Measurements from ENCODE around the genes MAML1, LTC4S and MRNIP.

DNA sequence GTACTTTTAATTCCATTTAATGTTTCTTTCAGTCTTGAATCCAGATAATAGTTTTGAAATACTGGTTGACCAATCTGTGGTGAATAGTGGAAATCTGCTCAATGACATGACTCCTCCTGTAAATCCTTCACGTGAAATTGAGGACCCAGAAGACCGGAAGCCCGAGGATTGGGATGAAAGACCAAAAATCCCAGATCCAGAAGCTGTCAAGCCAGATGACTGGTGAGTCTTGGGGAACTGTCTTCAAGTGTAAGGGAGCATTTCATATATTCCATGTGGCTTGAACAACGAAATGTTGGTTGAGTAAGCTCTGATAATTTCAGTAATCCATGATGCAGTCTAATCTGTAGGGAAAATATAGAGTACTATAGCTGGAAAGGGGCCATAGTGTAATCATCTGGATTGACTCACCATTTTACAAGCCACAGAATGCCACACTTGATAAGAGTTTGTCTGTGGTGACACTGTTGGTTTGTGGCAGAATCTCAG, 16.5 kb upstream of the MAML1 start:
- PRO-cap, 2 experiments, result no peak in any of the 2 experiments
- RAMPAGE, long total RNA, 4 experiments, result start-site peak on the plus strand in 1 of 4 experiments, centred at position 95 of the sequence, 164 reads per replicate

DNA sequence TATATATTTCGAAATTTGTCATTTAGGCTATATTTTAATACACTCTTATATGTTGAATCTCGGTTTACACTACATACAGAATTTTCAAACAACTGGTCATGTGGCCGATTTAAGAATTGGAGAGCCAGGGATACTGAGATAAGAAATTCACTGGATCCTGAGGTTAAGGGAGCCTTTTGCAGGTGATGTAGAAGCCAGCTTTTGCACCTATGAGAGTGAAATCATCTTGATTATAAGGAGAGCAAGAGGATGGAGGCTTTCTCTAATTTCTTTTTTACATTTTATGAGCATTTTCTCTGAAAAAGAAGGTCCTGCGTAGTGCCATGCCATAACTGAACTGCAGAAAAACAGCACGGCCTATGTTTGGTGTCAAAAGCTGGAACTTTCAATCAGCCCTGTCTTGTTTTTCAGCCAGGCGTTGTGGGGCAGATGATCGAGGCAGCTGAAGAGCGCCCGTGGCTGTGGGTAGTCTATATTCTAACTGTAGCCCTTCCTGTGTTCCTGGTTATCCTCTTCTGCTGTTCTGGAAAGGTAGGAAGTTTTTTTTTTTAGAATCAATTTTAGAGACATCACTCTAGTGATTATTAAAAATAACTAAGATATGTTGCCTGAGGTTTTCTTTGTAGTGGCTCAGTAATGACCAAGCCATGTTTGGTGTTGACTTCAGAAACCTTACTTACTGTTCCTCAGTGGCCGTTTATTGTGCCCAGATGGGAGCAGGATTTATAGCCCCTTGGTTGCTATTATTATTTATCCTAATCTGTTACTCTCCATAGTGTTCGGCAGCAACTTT, 9.2 kb upstream of the MAML1 start:
- PRO-cap, 2 experiments, result no peak in any of the 2 experiments
- RAMPAGE, long total RNA, 4 experiments, result start-site peak on the plus strand in 3 of 4 experiments, centred at positions 462 to 492 of the sequence, 424 to 1,138 reads per replicate

DNA sequence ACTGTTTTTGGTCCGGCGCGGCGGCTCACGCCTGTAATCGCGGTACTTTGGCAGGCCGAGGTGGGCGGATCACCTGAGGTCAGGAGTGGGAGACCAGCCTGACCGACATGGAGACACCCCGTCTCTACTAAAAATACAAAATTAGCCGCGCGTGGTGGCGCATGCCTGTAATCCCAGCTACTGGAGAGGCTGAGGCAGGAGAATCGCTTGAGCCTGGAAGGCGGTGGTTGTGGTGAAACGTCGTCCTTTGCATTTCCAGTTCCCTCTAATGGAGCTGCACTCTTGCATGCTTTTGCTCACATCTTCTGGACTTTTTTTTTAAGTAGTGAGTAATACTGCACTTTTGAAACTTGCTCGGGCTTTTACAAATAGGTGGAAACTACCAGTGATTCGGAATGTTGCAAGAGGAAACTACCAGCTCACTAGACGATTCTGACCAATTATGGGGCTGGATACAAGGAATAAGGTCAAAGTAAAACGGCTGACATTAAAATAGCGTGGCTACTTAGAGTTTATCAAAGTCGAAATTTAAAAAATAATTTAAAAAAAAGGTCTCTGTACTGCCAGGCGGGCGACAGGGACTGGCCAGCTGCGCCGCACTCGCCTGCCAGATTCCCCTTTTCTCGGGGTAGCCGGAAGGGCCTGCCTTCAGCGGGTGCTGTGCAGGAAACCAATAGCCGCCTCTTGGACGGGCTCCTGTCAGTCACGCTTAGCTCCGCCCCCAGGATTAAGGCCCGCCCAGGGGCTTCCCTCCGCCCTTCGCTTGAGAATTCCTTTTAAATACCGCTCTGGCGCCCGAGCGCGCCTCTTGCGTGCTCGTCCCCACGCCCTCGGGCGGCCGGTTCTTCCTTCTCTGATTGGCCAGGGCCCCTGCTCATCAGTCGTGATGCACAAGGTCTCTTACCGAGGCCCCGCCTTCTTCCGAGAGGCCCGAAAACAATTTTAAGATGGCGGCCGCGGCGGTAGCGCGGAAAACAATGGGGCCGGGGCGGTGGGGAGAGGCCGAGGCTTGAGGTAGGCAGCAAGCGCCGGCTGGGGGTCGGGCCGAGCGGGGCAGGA, at the start of gene MAML1:
TSS of gene MAML1 (plus strand) at position 924 of the 1,059 bp plus-strand sequence.
- PRO-cap, 2 experiments, result peak in 2 of 2 experiments; most common plus-strand start position 933 of the sequence (in 1); most common minus-strand start position 622 of the sequence (in 1)
- RAMPAGE, long total RNA, 4 experiments, result no peak in any of the 4 experiments

DNA sequence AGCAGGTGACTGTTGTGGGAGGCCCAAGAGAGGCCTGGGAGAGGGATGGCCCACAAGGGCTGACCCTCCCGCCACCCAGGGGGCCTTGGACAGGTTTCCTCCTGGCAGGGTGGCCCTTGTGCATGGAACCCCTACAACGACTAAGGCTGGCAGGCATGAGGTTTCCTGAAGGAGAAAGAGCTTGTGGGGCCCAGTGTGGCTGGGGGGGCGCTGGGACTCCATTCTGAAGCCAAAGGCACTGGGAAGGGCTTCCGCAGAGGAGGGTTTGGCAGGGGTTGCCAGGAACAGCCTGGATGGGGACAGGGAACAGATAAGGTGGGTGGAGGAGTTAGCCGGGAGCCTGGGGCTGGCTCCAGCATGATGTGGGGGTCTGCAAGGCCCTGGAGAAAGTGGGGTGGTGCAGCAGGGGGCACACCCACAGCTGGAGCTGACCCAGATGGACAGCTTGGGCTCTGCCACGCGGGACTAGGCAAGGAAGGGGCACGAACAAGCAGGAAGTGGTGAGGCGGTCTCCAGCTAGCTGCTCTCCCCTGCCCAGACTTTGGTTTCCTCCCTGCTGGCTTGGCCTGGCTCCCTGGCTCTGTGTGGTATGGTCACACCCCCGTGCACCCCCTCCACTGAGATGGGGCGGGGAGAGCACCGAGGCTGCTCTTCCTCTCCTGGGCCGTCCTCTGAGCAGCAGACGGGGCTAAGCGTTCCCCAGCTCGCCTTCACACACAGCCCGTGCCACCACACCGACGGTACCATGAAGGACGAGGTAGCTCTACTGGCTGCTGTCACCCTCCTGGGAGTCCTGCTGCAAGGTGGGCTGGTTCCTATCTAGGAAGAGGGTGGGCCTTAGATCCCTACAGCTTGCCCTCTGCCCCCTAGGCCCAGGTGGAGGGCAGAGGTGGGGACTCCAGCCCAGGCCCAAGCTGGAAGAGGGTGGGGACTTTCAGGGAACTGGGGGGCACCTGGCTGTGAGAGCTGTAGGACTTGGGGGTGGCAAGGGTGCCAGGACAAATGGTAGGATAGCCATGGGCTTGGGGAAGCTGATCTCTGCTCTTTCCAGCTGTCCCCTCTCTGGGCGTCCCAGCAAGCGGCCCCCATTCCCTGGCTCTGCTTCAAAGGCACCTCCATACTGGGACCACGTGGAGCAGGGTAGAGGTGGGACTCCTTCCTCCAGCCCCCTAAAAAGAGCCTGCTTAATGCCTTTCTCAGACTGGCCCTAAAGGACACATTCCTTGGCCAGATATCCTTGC, at the start of gene LTC4S:
TSS of gene LTC4S (plus strand) at position 651 of the 1,241 bp plus-strand sequence.
- PRO-cap, 2 experiments, result peak in 2 of 2 experiments; most common plus-strand start position 620 of the sequence (in 1); most common minus-strand start position 462 of the sequence (in 1)
- RAMPAGE, long total RNA, 4 experiments, result no peak in any of the 4 experiments

- PRO-cap, 2 experiments, result peak in 1 of 2 experiments; most common plus-strand start chr5:179796169 (in 1); most common minus-strand start chr5:179795992 (in 1)
- RAMPAGE, long total RNA, 4 experiments, result start-site peak on the minus strand in 1 of 4 experiments, at chr5:179795994-179796013 at its widest, 5 reads per replicate
Observed at GRCh38 chr5:179795719-179796449, 2.1 kb downstream of the LTC4S start.

GRCh38 chr5:179796450-179796867, 2.7 kb downstream of the LTC4S start:
- PRO-cap, 2 experiments, result peak in 1 of 2 experiments; most common plus-strand start chr5:179796693 (in 1); most common minus-strand start chr5:179796560 (in 1)
- RAMPAGE, long total RNA, 4 experiments, result no peak in any of the 4 experiments

- PRO-cap, 2 experiments, result no peak in any of the 2 experiments
- RAMPAGE, long total RNA, 4 experiments, result no peak in any of the 4 experiments
Observed at GRCh38 chr5:179833331-179834460, 13.0 kb downstream of the SQSTM1 start.

- PRO-cap, 2 experiments, result no peak in any of the 2 experiments
- RAMPAGE, long total RNA, 4 experiments, result no peak in any of the 4 experiments
Observed at GRCh38 chr5:179839187-179840201, 18.8 kb downstream of the SQSTM1 start.

DNA sequence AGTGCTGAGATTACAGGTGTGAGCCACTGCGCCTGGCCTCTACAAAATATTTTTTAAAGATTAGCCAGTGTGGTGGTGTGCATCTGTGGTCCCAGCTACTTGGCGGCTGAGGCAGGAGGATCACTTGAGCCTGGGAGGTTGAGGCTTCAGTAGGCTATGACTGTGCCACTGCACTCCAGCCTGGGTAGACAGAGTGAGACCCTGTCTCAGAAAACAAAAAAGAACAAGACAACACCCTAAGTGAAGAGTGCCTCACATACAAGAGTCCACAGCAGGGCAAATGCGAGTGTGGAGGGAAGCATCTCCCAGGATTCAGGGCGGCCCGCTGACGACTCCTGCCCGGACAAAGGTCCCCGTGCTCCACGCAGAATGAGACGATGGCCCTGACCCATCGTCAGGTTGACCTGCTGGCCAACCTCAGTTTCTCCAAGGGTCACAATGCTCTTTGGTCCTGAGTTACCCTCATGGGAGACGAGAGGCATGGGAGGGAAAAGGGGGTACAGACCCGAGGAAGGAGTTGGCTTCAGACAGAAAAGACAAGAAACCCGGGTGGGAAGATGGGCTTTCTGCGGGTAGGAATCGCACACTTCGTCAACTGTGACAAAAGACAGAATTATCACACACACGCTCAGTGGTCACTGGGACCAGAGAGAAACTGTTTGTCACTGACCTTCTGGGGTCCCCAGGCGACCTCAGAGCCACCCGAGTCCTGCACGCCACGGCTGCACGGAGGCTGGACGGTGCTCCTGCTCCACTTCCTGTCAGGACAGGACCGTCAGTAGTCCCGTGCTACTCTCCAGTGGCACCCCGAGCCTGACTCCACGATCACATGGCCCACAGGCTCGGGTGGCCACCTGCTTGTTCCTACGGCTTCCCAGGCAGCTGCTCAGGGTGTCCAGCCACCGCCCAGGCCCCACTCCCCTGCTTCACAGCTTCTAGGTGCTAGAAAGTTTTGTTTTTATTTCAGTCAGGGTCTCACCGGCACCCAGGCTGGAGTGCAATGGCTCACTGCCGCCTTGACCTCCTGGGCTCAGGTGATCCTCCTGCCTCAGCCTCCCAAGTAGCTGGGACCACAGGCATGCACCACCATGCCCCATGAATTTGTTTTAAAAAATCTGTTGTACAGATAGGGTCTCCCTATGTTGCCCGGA, 18.0 kb downstream of the MRNIP start:
- PRO-cap, 2 experiments, result peak in 1 of 2 experiments; most common minus-strand start position 768 of the sequence (in 1)
- RAMPAGE, long total RNA, 4 experiments, result no peak in any of the 4 experiments

DNA sequence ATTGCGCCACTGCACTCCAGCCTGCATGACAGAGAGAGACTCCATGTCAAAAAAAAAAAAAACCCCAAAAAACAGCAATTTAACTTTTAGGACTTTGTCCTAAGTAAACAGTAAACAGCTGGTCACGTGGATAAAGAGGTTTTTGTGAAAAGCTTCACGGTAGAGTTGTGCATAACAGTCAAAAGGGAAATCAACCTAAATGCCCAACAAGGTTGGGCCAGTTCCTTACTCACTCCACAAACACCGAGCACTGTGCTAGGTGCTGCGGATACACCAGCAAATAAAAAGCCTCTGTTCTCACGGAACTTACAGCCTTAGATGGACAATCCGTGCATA, 6.4 kb downstream of the MRNIP start:
- PRO-cap, 2 experiments, result no peak in any of the 2 experiments
- RAMPAGE, long total RNA, 4 experiments, result no peak in any of the 4 experiments

GRCh38 chr5:179858719-179859632, at the start of gene MRNIP:
MRNIP (minus strand) TSS chr5:179858817.
- PRO-cap, 2 experiments, result peak in 2 of 2 experiments; most common plus-strand start chr5:179859047 (in 2); most common minus-strand start chr5:179858806 (in 1)
- RAMPAGE, long total RNA, 4 experiments, result start-site peak on the plus strand in 3 of 4 experiments, at chr5:179858945-179859047 at its widest, 9 to 17 reads per replicate; start-site peak on the minus strand in 4 of 4 experiments, at chr5:179858794-179858840 at its widest, 61 to 398 reads per replicate

GRCh38 chr5:179863780-179864638, 5.4 kb upstream of the MRNIP start:
- PRO-cap, 2 experiments, result no peak in any of the 2 experiments
- RAMPAGE, long total RNA, 4 experiments, result no peak in any of the 4 experiments

DNA sequence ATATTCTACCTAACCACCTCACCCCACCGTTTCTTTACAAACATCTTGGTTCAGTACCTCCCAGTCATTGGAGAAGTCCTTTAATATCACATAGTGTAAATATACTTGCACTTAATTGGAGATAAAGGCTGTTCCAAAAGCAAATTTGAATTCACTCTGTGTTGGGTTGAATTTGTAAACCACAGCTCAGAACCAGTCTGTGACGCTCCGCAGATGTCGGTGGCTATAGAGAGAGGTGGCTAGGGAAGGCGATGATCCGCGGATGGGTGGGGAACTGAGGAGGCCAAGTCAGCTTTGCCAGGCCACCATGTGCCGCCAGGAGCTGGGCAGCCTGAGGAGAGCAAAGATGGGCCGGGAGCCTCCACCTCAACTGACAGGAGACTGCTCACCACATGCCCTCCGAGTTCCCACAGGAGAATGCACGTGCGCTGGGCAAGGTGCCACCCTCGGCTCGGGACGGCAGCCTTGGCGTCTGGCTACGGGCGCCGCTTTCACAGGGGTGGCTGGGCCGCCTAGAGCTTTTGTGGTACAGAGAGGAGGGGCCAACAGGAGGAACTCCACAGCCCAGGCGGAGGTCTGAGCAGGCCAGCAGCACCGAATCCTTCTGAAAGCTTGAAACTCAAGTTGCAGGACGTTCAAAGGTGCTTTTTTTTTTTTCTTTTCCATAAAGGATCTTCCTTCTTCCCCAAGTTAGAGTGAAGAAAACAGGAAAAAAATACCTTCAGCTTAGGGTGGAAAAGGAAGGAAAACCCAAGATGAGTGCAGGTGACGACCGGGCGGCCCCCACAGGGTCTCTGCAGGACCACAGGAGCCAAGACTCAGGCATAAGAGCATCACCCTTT, 5.2 kb upstream of the TBC1D9B start:
- PRO-cap, 2 experiments, result no peak in any of the 2 experiments
- RAMPAGE, long total RNA, 4 experiments, result no peak in any of the 4 experiments

DNA sequence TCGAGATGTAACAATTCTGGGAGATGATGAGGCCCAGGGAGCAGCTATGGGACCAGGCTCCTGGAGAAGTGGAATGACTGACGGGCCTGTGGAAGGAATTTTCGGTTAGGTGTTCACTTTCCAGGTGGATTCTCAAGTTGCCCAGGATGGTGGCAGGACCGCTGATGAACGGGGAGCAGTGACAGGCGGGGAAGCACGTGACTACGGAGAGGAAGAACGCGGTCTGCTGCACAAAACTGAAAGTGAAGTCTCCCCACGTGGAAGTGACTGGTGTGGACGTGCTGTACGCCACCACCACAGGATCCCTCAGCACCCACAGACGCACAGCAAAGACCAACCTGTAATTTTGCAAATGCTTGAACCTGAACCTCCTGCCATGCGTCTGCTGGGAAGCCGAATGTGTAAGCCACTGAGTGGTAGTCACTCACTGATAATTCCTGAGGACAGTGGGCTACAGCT, 51.4 kb downstream of the RNF130 start:
- PRO-cap, 2 experiments, result no peak in any of the 2 experiments
- RAMPAGE, long total RNA, 4 experiments, result no peak in any of the 4 experiments

- PRO-cap, 2 experiments, result no peak in any of the 2 experiments
- RAMPAGE, long total RNA, 4 experiments, result no peak in any of the 4 experiments
Observed at GRCh38 chr5:180085005-180085771, 13.6 kb upstream of the RNF130 start.

DNA sequence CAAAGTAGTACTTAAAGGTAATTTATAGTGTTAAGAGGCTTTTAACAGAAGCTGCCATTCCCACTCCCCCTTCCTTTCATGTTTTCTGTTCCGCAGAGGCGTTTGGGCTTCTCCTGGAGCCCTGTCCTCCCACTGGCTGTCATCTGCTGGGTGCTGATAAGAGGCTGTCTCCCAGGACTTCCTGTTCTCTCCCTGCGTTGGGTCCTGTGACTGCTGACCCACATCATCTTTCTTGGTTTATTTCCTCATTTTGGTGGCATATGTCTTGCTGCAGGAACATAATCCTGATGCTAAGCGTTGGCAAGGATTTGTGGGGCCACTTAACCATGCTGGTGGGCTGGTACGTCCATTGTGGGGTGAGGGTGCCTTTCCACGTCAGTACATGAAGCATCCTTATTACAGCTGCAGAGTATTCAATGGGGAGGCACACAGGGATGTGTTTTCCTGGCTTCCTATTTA, 22.1 kb upstream of the RNF130 start:
- PRO-cap, 2 experiments, result no peak in any of the 2 experiments
- RAMPAGE, long total RNA, 4 experiments, result no peak in any of the 4 experiments

- PRO-cap, 2 experiments, result no peak in any of the 2 experiments
- RAMPAGE, long total RNA, 4 experiments, result no peak in any of the 4 experiments
Observed at GRCh38 chr5:180177214-180177933, 31.6 kb downstream of the RASGEF1C start.

DNA sequence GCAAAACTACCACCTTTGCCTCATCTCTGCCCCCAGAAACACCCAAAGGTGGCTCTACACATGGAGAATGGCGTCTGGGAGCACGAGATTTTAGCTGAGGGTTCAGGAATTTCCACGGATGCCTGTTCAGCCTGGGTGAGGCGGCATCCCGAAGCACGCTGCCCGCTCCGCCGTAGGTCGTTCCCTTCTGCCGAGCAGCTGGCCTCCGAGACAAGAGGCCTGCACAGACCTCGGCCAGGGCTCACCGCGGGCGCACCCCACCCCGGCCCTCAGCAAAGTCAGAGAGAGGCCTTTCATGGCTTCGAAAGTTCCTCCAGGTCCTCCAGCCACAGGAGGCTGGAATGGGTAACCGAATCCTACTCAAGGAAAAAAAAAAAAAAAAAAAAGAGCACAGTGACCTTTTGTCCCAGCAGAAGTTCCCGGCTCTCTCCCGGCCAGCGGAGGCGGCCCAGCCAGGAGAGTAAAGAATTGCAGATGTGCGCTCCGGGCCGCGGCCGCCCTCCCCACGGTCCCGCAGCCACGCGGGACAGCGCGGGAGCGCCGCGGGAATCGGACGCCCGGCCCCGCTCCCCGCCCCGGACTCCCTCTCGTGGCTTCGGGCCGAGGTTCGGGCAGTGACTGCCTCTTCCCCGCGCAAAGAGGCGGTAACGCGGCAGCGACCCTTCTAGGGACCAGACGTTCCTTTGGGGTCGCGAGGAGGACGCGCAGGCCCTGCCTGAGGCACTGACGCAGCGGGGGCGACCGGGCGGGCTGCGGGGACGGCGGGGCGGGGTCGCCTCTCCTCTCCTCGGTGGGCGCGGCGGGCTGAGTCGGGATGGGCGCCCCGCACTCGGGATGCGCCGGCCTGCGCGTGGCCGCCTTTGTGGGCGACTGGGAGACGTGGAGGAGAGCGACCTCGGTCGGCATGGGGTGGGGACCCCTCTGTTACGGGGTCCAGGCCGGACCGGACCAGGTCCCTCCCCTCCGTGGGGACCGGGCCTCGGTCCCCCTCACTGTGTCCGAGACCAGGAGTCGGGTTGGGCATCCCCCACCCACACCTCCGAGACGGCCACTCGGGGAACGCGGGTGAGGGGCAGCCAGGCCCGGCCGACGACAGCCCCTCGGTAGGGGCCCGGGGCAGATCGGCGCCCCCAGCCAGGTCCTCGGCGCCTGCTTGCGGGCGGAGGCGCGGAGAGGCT, 773 bp downstream of the GFPT2 start:
- PRO-cap, 2 experiments, result no peak in any of the 2 experiments
- RAMPAGE, long total RNA, 4 experiments, result no peak in any of the 4 experiments

- PRO-cap, 2 experiments, result peak in 1 of 2 experiments; most common minus-strand start chr5:180468072 (in 1)
- RAMPAGE, long total RNA, 4 experiments, result no peak in any of the 4 experiments
Observed at GRCh38 chr5:180467796-180468338, 26.3 kb upstream of the CNOT6 start.

DNA sequence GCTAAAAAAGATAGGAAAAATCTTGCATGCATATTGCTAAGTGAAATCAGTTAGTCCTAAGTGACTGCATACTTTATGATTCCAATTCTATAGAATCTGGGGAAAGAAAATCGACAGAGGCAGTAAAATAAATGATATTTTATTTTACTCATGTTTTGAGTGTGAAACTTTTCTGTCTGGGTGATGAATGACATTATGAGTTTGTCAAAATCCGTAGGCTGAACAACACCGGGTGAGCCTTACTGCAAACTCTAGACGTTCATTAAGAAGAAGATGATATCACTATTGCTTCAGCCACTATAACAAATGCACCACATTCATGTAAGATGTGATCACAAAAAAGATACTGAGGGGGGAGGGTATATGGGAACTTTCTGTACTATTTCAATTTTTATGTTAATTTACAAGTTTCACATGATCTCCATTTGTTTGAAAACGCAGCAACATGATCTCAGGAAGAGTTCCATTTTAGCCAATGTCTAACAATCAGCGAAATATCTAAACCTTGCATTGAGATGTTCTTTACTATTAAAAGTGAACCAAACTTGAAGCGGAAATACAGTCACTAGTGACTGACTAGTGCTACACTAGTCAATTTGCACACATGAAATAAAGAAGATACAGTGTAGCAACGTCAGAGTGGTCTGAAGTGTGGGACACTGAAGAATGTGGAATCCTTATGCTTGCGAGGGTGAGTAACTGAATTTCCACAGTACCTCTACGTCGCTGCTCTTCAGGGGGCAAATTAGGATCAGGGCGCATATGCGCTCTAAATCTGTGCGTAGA, 39.4 kb upstream of the FLT4 start:
- PRO-cap, 2 experiments, result no peak in any of the 2 experiments
- RAMPAGE, long total RNA, 4 experiments, result no peak in any of the 4 experiments

Measured in upper lobe of left lung (tissue), 5 donors.